Measurements from ENCODE around the gene PP2D1.

GRCh38 chr3:15860288-15860967 is 62.6 kb upstream of the ANKRD28 start:
- RRBS = no CpG with 5 or more reads among the region's 32 CpGs

DNA sequence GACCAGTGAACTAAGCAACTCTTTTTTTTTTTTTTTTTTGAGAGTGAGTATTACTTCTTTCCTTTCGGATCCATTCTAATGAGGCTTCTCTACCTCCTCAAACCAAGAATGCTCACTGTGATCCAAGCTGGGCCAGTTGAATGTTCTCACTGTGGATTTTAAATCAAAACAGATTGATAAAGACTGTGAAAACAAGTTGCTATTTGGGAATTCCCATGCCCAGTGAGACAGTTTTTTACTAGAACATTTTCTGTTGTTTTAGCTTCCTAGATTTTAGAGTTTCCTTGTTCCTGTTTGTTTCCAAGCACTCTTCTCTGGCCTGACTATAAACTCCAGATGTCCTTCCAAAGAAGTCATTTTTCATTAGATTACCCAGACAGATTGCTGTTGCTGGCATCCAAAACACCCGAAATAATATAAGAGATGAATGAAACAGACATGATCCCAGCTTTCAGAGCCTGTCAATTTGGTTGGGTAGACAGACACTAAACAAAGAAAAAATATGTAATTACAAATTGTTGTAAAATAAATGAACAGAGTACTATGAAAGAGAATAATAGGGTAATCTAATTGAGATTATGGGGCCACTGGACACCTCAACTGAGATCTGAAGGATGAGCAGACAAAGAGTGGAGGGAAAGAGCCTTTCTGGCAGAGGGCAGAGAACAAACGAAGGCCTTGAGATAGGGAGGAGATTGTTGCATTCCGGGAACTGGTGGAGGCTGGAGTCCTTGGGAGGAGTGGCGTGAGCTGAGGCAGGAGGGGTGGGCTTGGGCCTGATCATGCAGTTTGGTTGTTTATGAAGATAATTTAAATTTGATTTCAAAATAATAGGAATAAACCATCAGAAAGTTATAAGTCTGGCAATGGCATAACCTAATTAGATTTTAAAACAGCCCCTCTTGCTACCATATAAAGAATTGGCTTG is 59.8 kb upstream of the GALNT15 start:
- RRBS = no CpG with 5 or more reads among the region's 5 CpGs

DNA sequence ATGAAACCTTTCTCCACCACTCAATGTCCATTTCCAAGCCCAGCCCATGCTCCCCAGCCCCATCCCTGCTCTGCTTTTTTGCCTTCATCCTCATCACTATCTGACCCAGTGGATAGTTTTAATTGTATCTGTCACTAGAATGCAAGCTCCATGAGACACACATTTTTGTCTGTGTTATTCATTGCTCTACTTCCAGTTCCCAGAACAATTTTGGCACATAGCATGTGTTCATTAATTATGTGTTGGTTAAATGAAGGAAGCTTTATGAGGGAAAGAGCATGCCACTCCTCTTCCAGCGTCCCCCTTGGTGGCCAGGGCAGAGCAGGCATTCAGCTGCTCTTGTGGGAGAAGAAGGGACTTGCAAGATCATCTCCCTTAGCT is 554 bp upstream of the GALNT15 start:
- RRBS = no CpG with 5 or more reads among the region's 1 CpG

DNA sequence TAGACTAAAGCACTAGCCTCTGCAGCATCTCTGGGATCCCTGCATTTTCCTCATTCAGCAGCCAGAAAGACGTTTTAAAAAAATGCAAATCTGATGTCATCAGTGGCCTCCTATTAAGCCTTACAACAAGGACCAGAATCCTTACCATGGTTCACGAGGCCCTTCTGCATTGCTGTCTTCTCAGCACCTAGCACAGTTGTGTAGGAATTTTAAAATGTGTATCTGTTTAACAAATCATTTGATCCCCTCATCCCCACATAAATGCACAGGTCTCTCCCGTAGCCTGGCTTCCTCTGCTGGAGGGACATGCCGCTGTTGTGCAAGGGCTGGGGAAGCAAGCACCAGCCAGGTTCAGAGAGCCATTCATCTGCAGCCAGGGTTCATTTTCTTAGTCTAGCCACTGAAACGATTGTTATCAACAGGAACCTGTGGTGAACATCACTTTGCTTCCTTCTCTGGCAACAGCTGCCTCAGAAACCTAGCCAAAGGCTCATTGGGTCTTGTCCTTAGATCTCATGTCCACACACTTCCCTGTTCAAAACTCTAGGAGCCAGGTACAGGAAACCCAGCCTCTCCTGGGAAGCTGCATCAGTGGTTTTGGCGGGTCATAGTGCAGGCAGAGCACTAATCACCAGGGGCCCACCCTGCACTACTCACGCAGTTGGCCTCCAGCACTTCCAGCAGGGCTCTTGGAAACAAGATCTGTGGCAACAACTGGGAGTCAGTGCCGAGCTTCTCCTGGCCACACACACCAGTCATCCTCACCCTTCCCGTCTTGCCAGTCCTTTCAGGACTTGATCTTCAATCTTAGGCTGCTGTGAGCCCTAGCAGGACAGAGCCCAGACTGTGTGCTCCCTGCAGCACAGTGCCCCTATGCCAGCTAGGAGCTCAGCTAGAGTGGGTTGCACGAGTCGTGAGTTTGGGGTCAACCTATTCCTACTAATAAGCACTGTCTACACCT is 47.0 kb downstream of the OXNAD1 start:
- RRBS = no CpG with 5 or more reads among the region's 11 CpGs

- RRBS = no CpG with 5 or more reads among the region's 9 CpGs
Observed at GRCh38 chr3:16322101-16322718, 57.2 kb downstream of the OXNAD1 start.

DNA sequence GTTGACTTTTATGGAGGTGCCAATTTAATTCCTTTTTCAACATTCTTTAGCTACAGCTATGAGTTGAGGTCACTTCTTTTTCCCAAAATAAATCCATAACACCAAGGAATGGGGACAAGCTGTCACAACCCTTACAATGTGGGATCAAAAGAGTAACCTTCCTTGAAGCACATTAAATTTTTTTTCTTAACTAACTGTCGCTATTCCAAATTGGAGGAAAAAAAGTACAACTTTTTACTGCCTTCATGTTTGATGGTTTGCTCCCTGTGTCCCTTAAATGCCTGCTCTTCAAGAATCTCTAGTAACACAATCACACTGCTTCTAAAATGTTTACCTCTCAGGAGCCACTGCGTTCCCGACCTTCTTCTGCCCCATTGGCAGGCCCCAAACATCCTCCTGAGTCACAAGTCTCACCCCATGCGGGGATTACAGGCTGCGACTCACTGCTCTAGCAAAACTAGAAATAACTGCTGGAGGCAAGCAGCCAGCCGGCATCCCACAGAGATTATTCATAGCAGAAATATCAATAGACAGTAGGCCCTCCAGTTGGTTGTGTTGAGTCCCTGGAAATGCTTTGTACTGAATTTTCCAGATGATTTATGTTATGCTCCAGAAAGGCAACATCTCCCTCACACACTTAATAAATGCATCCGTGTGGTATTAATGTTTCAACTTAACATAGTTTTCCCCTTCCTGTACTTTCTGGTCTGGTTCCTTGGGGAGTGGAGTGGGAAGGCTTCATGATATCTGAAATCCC is 64.9 kb downstream of the RFTN1 start:
- RRBS = no CpG with 5 or more reads among the region's 7 CpGs

- RRBS = no CpG with 5 or more reads among the region's 3 CpGs
Observed at GRCh38 chr3:16697344-16698200, 92.3 kb upstream of the DAZL start.

DNA sequence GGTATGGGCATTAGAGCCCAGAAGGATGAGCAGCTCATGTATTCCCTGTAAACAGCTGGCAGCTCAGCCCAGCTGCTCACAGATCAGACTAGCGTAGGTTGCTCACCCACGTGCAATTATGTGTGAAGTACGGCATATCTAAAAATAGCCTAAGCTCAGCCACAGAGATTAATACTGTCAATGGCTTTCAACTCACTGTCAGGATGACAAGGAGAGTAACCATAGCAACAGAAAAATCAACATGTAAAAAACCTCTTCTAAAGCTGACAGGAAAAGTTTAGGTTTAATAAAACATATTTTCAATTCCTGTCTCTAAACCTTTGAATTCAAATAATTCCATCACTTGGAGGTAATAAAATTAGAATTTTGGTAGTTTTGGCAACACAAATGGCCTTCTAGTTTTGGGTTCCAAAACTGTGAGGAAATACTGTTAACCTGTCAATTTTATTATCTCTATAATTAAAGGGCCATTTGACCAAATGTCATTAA is 295.2 kb downstream of the PLCL2 start:
- RRBS = no CpG with 5 or more reads among the region's 3 CpGs

GRCh38 chr3:17501485-17502755 is 240.5 kb downstream of the TBC1D5 start:
- RRBS = no CpG with 5 or more reads among the region's 5 CpGs

DNA sequence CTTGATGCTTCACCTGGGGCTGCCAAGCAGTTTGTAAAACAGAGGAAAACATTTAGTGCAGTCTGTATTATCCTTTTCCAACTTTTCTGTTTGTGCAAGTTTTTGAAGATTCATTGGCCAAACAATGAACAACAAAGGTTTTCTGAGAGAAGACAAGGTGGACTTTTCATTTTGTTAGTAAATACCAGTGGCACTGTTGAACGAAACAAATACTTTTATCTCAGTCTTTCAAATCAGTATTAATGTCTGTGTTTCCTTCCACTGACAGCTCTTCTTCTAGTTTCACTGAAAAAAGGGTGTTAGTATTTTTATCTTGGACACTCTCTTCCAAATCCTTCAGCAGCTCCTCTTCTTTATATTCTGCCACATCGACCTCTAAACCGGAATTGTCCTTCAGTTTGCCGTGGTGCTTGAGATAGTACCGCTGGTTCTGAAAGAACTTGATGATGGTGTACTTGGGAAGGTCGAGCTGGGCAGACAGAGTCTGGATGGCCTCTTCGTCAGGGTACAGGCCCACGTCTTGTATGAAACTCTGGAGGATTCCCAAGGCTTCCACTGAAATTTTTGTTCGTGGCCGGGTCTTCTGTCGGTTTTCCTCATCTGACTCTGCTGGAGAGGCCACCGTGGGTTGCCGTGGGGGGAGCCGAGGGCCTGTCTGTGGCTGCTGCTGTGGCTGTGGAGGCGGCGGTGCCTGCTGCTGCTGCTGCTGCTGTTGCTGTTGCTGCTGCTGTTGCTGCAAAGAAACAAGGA is 76.0 kb downstream of the SATB1 start:
- RRBS = no CpG with 5 or more reads among the region's 16 CpGs

GRCh38 chr3:18423293-18424396 is 1.5 kb downstream of the SATB1 start:
- RRBS = no CpG with 5 or more reads among the region's 34 CpGs

- RRBS = no CpG with 5 or more reads among the region's 7 CpGs
Observed at GRCh38 chr3:18438479-18439035, 13.4 kb upstream of the SATB1 start.

DNA sequence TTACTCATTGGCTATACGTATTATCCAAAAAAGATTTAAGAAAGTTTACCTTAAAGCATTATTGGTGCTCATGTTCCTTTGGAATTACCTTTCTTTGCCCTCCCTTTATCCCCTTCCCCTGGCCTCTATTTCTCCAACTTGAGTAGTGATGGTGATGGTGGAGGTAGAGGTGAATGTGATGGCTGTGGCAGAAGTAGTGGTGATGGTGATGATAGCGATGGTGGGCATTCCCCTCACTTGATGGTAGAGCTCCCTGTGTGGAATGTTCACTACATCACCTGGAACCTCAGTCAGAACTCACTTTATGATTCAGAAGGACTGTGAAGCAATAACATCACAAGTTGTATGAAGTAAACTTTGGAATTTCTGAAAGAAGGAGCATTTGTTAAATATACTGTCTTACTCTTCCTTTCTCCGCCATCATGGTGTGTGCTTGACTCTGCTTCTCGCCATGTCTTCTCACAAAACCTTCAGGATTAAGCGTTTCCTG is at the start of gene PP2D1:
Gene PP2D1, minus strand, starts transcription at position 264 of the 490 bp plus-strand sequence.
- RRBS = no CpG with 5 or more reads among the region's 5 CpGs

DNA sequence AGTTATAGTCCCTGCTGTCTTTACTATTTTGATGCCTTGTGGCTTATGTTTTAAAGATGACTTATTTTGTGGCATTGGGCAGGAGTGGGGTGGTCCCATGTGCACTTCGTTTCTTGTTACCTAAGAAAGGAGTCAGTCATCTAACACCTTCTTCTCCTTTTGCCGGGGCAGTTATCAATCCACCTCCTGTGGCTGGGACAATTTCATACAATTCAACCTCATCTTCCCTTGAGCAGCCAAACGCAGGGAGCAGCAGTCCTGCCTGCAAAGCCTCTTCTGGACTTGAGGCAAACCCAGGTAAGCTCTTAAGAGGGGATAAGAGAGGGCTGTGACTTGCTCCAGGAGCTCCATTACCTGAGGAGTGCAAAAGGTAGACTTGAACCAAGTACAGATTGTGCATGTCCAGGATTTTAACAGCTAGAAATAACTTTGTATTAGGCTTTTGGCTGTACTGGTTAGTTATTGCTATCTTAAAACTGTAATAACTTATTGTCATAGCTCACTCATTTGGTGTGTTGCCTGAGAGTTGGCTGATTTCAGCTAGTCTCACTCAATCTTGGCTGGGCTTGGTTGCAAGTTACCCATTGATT is 66.5 kb downstream of the SGO1 start:
- RRBS = no CpG with 5 or more reads among the region's 3 CpGs

GRCh38 chr3:20232973-20233172 is 46.9 kb upstream of the SGO1 start:
- RRBS = no CpG with 5 or more reads among the region's 1 CpG

DNA sequence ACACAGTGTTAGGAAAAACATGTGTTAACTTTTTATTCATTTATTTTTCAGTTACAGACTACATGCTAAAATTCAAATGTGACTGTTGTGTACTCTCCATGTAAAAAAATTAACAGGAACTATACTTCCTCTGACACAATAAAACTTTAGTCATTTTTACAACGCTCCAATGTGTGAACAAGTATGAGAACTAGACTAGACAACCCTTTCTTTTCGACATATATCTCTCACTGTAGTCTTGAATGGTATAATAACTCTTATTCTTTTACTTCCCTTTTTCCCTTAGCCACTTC is 587.7 kb upstream of the UBE2E2 start:
- RRBS = no CpG with 5 or more reads among the region's 2 CpGs

DNA sequence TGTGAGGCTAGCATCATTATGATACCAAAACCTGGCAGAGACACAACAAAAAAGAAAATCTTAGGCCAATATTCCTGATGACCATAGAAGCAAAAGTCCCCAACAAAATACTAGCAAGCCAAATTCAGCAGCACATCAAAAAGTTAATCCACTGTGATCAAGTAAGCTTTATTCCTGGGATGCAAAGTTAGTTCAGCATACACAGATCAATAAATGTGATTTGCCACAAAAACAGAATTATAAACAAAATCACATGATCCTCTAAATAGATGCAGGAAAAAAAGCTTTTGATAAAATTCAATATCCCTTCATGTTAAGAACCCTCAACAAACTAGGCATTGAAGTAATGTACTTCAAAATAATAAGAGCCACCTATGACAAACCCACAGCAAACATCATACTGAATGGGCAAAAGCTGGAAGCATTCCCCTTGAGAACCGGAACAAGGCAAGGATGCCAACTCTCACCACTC is 161.7 kb downstream of the UBE2E2 start:
- RRBS = no CpG with 5 or more reads among the region's 1 CpG

DNA sequence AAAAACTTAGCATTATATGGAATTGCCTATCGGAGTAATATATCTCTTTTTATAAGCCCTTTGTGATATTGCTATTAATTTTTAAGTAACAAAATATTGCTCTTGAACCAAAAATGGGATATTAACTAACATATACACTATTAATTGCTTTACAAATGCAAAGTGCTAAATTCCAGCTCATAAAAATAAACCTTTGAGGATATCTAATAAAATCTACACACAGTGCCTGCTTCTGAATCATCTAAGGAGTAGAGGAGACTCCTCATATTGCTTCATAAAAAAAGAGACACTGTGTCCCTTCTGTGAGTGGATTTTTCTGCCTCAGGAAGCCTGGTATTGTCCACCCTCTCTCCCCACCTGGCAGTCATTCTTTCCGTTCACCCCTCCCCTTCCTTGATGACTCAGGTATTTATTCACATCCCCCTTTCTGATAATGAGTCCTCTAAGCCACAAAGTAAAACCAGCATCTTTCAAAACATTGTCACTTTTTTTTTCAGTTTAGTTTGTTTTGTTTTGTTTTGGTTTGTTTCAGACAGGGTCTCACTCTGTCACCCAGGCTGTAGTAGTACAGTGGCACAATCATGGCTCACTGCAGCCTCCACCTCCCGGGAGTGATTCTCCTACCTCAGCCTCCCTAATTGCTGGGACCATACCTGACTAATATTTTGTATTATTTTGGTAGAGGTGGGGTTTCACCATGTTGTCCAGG is 65.3 kb upstream of the UBE2E1 start:
- RRBS = no CpG with 5 or more reads among the region's 3 CpGs

GRCh38 chr3:23818420-23818967 is 12.7 kb downstream of the UBE2E1 start:
- RRBS = no CpG with 5 or more reads among the region's 5 CpGs

Data from brain (tissue), 1 donor.